Psoas muscle (tissue), 2 donors: ENCODE measurements around the gene ACTR3B.

DNA sequence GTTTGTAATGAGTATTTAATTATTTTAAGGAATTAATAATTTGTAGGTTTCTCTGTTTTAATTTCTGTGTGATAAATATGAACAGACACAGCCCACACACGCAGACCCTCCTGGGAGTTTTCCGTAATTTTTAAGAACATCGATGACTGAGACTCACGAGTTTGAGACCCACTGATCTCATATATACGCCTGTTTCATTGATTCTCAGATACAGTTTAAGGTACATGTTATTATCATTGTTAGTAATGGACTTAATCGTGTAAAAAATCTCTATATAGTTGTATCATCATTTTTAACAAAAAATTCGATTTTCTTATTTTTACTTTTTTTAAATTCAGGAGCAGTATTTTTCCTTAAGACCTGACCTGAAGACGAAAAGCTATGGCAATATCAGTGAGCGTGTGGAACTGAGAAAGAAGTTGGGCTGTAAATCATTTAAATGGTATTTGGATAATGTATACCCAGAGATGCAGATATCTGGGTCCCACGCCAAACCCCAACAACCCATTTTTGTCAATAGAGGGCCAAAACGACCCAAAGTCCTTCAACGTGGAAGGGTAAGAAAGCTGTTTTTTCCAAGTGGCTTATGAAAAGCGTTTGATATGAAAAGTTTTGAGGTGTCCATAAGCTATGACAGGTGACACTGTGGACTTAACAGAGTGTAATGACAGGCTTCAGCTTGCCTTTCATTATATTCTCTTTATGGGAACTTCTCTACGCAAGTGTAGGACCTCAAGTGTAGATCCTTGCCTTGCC, 91.5 kb downstream of the GALNT11 start:
- PRO-cap, 2 experiments, result no peak in any of the 2 experiments

GRCh38 chr7:152121605-152122384, 96.3 kb downstream of the GALNT11 start:
- PRO-cap, 2 experiments, result no peak in any of the 2 experiments

- PRO-cap, 2 experiments, result no peak in any of the 2 experiments
Observed at GRCh38 chr7:152131610-152132769, 106.5 kb downstream of the GALNT11 start.

GRCh38 chr7:152136078-152137169, 111.0 kb downstream of the GALNT11 start:
- PRO-cap, 2 experiments, result no peak in any of the 2 experiments

DNA sequence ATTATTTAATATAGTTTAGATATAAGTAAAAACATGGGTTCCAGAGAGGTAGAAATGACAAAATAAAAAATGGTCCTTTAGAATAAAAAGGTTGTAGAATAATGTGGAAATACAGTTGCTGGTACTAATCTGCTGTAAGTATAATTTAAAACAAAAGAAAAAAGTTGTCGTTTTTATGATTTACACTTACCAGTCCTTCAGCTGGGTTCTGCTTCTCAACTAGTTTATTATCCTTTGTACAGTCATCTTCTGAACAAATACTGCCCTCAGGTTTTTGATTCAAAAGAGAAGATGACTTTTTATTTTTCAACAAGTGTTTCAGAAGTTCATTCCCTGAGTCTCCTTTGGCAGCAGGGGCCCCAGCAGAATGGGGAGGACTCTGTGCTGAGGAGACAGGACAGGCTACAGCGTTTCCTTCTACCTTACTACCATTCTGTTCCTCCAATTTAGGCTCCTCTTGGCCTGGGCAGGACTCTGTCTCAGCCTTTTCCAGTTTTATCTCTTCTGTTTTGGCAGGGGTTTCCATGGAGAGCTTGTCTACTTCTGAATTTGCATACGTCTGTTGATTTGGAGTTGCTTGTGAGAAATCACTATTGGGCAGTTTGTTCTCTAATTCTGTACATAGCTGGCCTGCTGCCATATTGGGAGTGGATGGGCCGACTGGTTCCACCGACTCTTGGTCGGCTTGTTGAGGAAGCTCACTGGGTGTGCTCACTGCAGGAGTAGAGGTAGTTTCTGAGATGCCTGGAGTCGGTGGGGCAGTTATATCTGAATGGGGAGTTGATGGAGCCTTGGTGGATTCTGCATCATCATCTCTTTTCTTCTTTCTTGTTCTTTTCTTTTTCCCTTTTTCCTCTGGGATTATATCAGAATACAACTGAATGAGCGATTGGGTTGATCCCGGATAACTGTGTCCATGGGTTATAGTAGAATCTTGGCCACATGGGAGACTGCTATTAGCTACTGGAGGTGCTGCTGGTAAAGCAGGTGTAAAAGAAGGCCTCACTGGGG, 136.8 kb downstream of the GALNT11 start:
- PRO-cap, 2 experiments, result no peak in any of the 2 experiments

DNA sequence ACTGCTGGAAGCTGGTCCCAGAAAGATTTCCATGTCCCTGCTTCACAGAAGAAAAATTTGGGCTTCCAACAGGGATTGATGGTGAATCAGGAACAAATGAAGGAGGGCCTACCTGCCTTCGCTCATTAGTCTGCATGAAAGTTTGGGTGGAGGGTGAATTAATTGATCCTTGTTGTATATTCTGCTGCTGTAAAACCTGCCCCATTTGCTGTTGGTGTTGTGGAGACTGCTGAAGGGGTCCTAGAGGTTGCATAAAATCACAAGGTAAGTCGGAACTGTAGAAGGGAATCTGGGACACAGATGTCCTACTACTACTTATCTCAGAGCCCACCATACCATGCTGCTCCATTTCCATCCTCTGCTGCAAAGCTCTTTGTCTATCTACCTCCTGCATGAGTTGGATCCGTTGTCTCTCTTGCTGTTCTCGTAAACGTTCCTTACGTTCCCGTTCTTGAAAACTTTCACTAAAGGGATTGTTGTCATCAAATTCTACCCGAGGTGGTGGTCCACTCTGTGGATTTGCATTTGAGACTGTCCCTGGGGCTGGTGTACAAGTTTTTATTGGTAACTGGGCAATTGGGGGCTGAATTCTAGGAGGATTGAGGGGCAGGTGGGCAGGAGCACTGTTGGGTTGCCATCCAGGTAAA, 137.6 kb downstream of the GALNT11 start:
- PRO-cap, 2 experiments, result no peak in any of the 2 experiments

DNA sequence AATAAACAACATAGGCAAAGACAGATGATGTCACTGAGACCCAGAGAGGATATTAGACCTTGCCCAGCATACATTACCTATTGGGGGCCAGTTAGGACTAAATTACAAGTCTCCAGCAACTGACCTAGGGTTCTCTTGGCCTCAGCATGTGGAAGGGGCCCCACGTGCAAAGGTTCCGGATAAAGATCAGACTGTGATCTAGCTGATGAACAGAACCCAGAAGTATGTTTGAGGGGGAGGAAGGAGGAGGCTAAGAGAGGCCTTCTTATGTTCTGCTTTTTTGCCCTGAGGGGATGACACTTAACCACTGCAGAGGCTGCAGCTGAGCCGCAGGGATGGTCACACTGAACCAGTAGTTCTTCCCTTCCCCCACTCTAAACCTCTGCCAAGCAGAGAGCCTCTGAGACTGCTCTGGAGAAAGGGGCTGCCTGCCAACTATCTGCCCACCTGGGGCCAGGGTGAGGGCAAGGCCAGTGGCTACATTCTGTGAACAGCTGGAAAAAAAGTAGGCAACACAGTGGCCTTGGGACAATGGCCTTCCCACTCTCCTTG, 24.0 kb upstream of the KMT2C start:
- PRO-cap, 2 experiments, result no peak in any of the 2 experiments

DNA sequence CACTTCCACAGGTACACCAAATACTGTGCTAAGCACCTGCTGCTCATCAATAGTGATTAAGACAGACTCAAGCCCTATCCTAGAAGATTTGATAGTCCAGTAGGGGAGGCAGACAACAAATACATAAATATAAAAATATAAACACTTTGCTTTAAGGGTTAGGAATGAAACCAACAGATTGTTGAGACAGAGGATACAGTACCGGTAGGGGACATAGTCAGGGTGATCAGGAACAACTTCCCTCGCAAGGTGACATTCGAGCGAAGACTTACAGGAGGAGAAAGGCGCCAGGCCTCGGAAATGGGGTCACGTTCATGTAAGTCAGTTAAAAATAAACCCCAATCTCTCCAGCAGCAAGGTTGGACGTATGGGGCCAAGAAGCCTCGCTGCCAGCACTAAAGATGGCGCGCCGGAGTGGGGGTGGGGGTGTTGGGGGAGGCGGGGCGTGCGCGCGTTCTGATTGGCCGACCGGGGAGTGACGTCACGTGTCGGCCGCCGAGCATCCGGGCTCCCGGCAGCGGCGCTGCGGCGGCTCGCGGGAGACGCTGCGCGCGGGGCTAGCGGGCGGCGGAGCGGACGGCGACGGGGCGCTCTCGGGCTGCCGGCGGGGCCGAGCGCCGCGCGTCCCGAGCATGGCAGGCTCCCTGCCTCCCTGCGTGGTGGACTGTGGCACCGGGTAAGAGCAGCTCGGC, at the start of gene ACTR3B:
Gene ACTR3B (plus strand): TSS at position 502 of the 692 bp plus-strand sequence.
- PRO-cap, 2 experiments, result peak in 2 of 2 experiments; most common plus-strand start position 541 of the sequence (in 2)

- PRO-cap, 2 experiments, result no peak in any of the 2 experiments
Observed at GRCh38 chr7:155244484-155245018, 53.1 kb upstream of the INSIG1 start.

- PRO-cap, 2 experiments, result no peak in any of the 2 experiments
Observed at GRCh38 chr7:155294063-155294487, 3.6 kb upstream of the INSIG1 start.

GRCh38 chr7:155300661-155301459, 3.2 kb downstream of the INSIG1 start:
- PRO-cap, 2 experiments, result no peak in any of the 2 experiments

DNA sequence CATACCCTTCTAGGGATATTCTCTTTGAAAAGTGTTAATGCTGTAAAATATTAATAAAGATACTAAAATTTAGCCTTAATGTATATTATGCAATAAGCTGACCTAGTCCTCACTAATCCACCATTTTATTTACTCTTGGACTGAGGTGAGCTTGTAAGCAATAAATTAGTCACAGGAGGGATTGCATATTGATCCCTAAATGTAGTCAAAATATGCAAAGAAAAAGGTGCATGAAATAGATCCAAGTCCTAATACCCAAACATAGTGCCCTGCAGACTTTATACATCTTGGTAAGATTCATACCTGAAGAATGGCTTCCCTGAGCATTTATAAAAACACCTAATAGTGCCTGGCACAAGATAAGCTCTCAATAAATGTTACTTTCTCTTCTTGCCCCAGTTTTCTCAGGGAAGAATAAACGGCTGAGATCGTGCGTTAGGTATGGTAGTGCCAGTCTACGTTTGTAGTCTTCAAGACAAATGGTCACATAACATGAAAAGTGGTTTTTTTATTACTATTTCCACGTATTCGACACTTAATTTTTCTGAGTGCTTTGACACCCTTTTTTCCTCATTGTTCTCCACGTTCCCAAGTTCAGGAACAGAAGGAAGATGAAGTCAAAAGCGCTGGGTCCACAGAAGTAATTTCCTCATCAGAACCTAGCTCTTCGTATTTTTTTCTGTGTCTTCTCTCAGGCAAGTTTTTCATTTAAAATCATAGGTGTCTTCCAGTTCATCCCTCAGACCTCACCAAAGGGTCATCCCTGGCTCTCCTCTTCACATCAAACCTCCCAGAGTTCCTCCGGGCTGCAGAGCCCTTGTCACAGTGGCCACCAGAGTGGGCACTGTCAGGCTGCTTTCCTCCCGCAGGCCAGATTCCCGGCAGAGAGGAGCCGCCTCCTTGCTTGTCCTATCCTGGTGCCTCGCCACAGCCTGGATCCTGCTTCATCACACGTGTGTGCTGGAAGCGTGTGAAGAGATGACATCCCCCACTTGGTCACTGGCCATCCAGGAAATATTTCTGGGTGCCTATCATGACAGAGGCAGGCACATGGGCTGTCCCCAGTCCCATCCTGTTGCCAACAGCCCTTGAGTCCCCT, 14.6 kb downstream of the INSIG1 start:
- PRO-cap, 2 experiments, result no peak in any of the 2 experiments

DNA sequence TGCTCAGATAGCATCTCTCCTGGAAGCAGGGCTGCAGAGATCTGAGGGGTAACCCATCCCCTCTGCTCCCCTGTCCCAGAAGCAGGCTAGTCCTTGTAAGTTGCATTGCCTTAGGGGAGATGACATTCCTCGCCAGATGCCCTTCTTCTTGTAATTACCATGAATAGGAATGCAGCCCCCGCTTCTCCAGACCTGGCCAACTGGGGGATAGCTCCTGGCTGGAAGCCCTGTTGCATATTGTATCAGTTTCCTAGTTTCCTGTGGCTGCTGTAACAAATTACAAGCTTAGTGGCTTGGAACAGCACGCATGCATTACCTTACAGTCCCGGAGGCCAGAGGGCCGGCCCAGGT, 47.5 kb upstream of the EN2 start:
- PRO-cap, 2 experiments, result no peak in any of the 2 experiments

DNA sequence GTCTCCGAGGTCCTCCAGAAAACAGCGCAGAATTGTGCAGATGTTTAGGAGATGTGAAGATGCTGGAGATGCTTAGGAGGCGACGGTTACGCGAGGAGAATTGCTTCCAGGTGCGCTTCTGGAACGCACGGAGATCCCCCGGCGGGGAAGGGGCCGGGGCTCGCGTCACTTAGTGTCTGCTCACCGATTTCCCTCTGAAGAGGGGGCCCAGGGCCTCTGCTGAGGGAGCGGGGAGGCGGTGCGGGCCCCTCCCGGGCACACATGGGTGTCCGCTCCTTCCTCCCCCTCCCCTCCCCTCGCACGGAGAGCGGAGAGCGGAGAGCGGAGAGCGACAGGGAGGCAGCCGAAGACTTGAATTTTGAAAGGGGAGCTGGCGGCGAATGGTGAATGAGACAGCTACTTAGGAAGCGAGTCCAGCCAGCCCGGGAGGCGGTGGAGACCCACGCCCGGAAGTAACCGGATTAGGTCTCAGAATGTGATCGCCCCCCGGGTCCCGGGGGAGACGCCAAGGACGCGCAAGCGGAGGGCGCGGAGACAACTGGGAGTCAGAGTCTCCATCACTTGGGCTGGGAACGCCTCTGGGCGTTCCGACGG, 8.7 kb upstream of the EN2 start:
- PRO-cap, 2 experiments, result no peak in any of the 2 experiments

- PRO-cap, 2 experiments, result no peak in any of the 2 experiments
Observed at GRCh38 chr7:155639903-155640623, 4.4 kb upstream of the RBM33 start.

DNA sequence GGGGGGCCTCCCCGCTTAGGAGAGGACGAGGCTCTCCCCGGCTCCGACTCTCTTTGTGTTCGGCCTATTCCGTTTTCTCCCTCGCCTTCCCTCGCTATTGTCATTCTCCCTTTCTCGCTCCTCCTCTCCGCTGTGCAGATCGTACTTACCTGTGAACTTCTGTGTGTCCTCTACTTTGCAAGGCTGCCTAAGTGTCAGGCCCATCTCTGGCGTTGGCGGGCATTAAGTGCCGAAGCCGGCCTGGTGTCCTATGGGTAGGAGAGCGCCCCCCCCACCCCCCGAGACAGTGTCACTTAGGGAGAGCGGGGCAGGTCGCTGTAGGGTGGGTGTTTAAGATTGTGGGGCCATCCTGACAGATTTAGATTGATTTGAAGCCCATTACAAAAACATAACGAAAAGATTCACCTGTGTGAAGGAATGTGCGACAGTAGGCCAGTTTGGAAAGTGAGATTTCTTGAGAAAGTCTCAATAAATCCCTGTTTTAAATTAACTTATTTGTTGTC, 572 bp downstream of the RBM33 start:
- PRO-cap, 2 experiments, result no peak in any of the 2 experiments

- PRO-cap, 2 experiments, result no peak in any of the 2 experiments
Observed at GRCh38 chr7:155706711-155707159, 62.3 kb downstream of the RBM33 start.

GRCh38 chr7:155739419-155740179, 72.7 kb downstream of the SHH start:
- PRO-cap, 2 experiments, result no peak in any of the 2 experiments

DNA sequence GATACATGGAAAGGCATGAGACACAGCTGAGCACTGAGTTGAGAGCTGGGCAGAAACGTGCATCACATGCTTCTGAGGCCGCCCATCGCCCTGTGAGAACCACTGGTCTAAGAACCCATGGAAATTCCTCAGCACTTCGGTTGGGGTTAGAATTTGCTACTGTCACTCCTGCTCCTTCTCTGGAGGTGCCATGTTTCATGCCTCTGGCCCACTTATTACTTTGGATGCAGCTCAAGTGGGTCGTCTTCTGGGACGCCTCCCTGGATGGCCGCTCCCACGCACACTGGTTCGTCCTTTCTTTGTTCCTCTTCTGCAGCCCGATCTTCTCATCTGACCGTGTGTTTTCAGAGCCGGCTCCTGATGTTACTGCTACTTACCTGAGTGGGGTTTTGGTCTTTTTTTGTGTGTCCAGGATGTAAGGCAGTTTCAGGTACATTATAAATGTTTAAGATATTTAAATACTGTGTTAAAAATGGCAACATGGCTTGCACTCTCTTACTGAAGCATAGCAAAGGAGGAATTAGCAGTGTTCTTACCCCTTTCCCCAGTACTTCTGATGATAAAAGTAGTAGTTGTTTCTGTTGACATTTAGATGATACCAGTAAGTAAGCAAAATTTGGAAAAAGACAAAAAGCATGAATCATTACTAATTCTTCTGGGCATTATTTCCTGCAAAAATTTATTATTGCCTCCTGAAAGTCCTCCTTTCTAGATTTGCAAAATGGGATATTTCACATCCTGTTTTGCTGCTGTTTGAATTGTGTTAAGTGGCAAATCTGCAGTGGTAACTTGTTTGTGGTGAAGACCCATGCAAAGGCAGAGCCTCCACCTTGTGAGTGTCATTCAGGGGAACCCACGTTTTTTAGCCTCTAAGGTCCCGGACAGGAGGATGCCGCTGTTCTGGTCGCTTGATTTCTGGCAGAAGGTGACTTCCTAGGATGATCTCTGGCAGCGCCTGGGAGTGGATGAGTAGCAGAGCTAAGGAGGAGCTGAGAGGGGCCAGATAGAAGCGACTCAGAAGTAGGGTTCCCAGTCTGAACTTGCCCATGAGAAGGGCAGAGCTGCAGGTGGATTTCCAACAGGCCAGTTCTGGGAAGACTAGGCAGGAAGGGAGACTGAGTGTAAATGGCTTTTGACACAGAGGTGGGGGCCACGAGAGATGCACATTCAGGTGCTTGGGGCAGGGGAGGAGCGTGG, 59.3 kb downstream of the SHH start:
- PRO-cap, 2 experiments, result no peak in any of the 2 experiments

GRCh38 chr7:155768259-155768589, 44.0 kb downstream of the SHH start:
- PRO-cap, 2 experiments, result no peak in any of the 2 experiments